ENCODE measurements around a stretch of chr14.

GRCh38 chr14:106211361-106211804 is 685.0 kb downstream of the TMEM121 start:
- RAMPAGE, long total RNA = no peak
- RRBS, 2 experiments = no CpG with 5 or more reads among the region's 6 CpGs
CAGE:
- cytosol, long polyA minus RNA = no peak
- cytosol, long polyA plus RNA = no peak
- long polyA plus RNA = no peak
- nucleolus, long total RNA = no peak
- nucleus, long polyA plus RNA = no peak
- nucleus, long total RNA = start-site peak on the minus strand at chr14:106211425-106211432, 51 reads

DNA sequence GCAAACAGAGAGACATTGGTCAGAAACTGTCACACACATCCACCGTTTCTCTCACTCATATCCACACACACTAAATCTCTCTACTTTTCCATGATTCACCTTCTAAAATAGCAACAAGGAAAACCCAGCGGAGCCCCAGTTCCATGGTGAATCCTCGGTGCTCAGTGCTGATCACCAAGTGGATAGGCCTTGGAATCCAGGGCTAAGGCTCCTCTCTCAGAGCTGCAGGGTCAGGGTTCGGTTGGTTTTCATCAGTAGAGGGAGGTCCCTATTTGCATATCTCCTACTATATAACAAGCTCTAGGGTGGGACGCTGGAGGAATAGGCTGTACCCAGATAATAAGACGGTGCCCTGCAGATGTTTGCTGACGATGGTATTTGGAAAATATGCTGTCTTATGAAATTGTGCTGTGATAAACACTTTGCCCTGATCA is 709.0 kb downstream of the TMEM121 start:
- RAMPAGE, long total RNA = start-site peak on the minus strand centred at position 201 of the sequence, 48 bp wide, 147,411 and 178,729 reads in 2 replicates
- RRBS, 2 experiments = no CpG with 5 or more reads among the region's 7 CpGs
CAGE:
- cytosol, long polyA minus RNA = start-site peak on the minus strand centred at position 198 of the sequence, 57 bp wide, 23,822 reads
- cytosol, long polyA plus RNA = no peak
- long polyA plus RNA = no peak
- nucleolus, long total RNA = start-site peak on the minus strand centred at position 219 of the sequence, 11 bp wide, 3,232 reads
- nucleus, long polyA plus RNA = no peak
- nucleus, long total RNA = start-site peak on the minus strand centred at position 202 of the sequence, 45 bp wide, 250 reads

GRCh38 chr14:106510844-106511214 is 984.4 kb downstream of the TMEM121 start:
- RAMPAGE, long total RNA = no peak
- RRBS, 2 experiments = no CpG with 5 or more reads among the region's 7 CpGs
CAGE:
- cytosol, long polyA minus RNA = no peak
- cytosol, long polyA plus RNA = no peak
- long polyA plus RNA = no peak
- nucleolus, long total RNA = no peak
- nucleus, long polyA plus RNA = no peak
- nucleus, long total RNA = no peak

DNA sequence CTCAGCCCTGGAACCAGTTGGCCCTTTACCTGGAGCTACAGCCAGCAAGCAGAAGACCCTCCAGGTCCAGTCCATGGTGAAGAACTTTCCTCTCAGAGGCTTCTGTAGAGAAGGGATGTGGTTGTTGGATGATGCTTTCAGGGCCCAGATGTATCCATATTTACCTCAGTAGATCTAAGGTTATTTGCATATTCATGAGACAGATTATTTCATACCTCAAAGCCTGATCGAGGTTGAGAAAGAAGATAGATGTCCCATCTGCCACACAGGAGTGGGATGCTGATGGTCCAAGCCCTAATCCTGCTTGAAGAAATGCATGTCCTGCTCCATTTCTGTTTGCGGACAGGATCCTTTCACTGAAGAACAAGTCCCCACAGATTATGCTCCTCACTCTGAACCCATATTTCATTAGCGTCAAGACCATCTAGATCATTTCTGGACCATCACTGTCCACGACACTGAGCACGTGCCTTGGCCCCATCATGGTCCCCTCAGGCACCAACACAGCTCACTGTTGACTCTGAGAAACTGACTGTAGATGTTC is 985.2 kb downstream of the TMEM121 start:
- RAMPAGE, long total RNA = no peak
- RRBS, 2 experiments = no CpG with 5 or more reads among the region's 5 CpGs
CAGE:
- cytosol, long polyA minus RNA = no peak
- cytosol, long polyA plus RNA = no peak
- long polyA plus RNA = no peak
- nucleolus, long total RNA = no peak
- nucleus, long polyA plus RNA = no peak
- nucleus, long total RNA = no peak

- RAMPAGE, long total RNA = no peak
- RRBS, 2 experiments = no CpG with 5 or more reads among the region's 12 CpGs
CAGE:
- cytosol, long polyA minus RNA = no peak
- cytosol, long polyA plus RNA = no peak
- long polyA plus RNA = no peak
- nucleolus, long total RNA = no peak
- nucleus, long polyA plus RNA = no peak
- nucleus, long total RNA = no peak
Observed at GRCh38 chr14:106761872-106762295, 1235.5 kb downstream of the TMEM121 start.

DNA sequence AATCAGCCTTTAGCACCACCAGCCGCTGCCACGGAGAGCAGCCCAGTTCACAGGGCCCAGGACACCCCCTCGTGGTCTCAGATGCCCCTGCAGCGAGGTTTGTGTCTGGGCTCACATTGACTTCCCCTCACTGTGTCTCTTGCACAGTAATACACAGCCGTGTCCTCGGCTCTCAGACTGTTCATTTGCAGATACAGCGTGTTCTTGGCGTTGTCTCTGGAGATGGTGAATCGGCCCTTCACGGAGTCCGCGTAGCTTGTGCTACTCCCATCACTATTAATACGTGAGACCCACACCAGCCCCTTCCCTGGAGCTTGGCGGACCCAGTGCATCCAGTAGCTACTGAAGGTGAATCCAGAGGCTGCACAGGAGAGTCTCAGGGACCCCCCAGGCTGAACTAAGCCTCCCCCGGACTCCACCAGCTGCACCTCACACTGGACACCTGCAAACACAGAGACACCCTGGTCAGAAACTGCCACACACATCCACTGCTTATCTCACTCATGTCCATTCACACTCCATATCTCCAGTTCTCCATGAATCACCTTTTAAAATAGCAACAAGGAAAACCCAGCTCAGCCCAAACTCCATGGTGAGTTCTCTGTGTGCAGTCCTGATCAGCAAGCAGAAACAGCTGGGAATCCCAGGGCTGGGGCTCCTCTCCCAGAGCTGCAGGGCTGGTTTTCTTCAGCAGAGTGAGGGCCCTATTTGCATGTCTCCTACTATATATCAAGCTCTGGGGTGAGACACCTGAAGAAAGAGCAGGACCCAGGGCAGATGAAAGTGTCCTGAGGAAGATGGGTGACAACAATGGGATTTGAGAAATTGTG is 1284.1 kb downstream of the TMEM121 start:
- RAMPAGE, long total RNA = no peak
- RRBS, 2 experiments = no CpG with 5 or more reads among the region's 15 CpGs
CAGE:
- cytosol, long polyA minus RNA = start-site peak on the minus strand centred at position 655 of the sequence, 9 bp wide, 19 reads
- cytosol, long polyA plus RNA = no peak
- long polyA plus RNA = no peak
- nucleolus, long total RNA = no peak
- nucleus, long polyA plus RNA = no peak
- nucleus, long total RNA = no peak

DNA sequence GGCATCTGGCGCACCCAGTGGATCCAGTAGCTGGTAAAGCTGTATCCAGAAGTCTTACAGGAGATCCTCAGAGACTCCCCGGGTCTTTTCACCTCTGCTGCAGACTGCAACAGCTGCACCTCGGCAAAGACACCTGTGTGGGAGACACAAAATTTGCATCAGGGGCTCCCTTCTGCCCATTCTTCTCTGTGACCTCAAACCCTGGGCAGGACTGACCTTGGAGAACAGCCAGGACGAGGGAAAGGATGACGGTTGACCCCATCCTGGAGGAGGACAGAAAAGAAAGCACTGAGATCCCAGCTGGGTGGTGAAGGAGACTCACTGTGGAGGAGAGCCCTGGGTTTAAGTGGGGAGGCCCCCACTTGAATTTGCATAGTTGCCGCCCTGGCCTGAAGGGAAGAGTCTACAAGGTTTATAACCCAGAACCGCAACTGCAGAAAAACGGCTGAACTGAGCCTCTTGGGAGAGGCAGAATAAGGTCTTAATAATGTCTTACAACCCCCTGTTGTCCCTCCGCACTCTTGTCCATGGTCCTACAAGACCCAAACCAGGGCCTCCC is 1325.0 kb downstream of the TMEM121 start:
- RAMPAGE, long total RNA = start-site peak on the minus strand centred at position 322 of the sequence, 15 bp wide, 138 and 81 reads in 2 replicates
- RRBS, 2 experiments = 2 to 5% methylated on average over 1 of the region's 9 CpGs
CAGE:
- cytosol, long polyA minus RNA = no peak
- cytosol, long polyA plus RNA = no peak
- long polyA plus RNA = no peak
- nucleolus, long total RNA = no peak
- nucleus, long polyA plus RNA = no peak
- nucleus, long total RNA = no peak

All from GM12878 (cell line).